Metastatic Liver Carcinoma in the Lung (tissue), 2 donors: ENCODE results near the gene FAM181A.

- PRO-cap, 2 experiments = peak in 1 of 2 experiments; most common plus-strand start chr14:93113535 (in 1)
These were observed 2.2 kb downstream of the ITPK1 start for GRCh38 chr14:93113178-93114247.

DNA sequence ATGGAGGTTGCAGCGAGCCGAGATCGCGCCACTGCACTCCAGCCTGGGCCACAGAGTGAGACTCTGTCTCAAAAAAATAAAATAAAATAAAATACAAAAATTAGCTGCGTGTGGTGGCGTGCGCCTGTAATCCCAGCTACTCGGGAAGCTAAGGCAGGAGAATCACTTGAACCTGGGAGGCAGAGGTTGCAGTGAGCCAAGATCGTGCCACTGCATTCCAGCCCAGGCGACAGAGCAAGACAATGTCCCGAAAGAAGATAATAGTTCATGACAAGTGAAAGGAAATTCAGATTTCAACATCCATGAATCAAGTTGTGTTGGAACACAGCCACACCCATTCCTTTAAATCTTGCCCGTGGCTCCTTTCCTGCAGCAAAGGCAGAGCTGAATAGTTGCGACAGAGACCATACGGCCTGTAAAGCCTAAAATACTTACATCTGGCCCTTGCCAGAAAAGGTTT is 17.6 kb upstream of the ITPK1 start:
- PRO-cap, 2 experiments = no peak in any of the 2 experiments

DNA sequence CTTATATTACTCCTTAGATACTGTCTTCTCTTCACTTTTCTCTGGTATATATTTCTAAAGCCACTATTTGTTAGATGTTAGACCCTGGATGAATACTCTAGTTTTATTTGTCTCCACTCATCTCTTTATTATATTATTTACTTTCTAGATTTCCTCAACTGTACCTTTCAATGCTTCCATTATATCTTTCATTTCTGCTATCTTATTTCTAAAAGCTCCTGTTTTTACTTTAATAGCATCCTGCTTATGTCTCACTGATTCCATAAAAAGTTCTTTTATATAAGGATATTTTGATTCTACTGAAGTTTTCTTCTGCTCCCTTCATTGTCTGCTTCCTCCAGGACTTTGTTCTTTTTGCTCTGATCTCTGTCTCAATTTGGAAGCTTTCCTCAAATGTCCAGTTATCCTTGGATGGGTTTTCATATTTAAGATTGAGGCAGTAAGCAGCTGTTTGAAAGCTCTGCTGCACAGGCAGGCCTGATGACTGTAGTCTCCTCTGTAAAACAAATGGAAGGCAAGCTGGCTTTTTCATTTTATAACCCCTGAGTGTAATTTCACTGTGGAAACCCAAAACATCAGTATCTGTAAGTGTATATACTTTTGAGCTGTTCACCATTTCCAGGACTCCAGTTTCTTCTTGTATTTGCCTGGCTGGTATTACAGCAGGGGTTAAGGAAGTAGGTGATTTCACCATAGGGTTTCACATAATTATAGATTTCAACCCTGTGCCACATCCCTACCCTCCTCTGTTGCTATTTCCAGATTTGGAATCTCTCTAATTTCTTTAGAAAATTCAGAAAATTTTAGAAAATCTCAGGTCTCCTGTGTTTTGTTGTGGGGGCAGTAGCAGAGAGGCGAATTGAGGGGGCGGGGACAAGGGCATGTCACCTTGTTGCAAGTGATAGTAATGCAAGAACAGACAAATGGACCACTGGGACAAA is 44.4 kb downstream of the BTBD7 start:
- PRO-cap, 2 experiments = no peak in any of the 2 experiments

DNA sequence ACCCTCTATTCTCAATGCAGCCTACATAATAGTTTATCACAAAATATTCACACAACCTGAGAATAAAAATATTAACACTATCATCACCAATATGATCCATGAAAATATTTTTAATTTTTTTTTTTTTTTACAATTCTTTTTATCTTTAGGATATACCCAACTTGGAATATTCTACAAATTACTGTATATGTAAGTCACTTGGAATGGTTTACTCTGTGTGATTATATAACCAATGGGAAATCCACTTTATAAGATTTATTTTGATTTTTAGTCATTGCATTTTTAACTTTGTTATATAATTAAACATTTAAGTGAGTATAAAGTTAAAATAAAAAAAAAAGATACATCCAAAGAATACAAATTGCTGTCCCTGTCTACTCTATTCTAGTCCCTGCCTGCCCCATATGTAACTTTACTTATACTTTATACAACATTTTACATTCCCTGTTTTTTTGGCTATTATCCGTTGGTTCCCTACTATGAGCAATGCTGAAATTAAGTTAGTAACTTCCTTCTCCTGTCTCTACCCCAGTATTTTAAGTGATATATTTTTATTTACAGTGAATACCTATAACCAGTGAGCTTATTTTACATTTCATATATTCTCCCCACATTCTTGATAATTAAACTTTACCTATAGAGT is 21.1 kb downstream of the BTBD7 start:
- PRO-cap, 2 experiments = no peak in any of the 2 experiments

DNA sequence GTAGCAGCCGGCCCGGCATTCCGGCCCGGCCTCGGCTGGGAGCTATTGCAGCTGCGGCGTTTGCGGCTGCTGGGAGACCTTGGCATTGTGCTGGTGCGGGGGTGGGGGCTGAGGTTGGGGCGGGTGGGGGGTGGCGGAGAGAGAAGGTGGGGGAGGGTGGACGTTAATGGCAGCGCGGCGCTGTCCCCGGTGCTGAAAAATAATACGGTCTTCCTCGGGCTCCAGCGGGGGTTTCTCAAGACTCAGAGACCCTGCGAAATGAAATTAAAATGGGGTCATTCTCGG is 259 bp downstream of the UNC79 start:
- PRO-cap, 2 experiments = no peak in any of the 2 experiments

DNA sequence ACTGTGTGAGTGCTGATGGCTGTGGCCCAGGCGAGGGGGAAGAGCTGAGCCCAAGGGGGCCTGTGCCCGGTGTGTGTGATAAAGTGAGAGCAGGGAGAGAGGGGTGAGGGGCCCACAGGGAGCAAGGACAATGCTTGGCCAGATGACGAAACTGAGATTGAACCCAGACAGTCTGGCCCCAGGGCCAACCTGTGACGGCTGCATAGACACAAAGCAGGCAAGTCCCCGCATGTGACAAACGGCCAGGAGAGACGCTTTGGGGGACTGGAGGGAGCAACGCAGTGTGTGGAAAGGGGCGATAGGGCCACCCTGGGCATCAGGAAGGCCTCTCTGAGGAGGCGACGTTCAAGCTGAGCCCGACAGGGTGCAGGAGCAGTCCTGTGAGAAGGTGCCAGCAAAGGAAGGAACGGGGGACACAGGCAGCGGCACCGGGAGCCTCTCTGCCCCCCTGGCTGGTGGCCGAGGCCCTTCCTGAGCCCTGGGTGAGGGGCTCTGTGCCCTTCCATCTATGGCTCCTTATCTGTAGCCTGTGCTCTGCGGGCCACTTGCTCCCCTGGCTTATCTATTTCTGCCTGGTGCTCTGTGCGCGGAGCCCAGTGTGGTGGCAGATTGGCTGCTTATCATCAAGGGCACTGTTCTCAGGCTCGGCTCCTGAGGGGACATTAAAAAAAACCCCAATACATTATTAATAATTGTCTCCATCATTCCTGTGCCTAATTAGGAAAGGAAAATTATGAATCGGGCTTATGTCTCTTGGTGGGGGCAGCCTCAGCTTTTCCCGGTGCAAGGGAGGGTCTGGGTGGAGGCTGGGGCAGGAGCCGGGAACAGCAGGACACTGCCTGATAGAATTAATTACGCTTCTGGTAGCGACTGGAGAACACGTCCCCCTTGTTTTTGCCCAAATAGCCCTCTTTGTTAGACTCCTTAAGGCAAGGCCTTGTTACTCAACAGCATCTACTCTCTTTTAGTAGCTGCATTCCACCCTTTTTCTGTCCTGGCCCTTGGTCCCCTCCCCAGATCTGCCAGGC is 39.8 kb downstream of the PRIMA1 start:
- PRO-cap, 2 experiments = no peak in any of the 2 experiments

GRCh38 chr14:93753352-93753668 is 35.0 kb downstream of the PRIMA1 start:
- PRO-cap, 2 experiments = no peak in any of the 2 experiments

DNA sequence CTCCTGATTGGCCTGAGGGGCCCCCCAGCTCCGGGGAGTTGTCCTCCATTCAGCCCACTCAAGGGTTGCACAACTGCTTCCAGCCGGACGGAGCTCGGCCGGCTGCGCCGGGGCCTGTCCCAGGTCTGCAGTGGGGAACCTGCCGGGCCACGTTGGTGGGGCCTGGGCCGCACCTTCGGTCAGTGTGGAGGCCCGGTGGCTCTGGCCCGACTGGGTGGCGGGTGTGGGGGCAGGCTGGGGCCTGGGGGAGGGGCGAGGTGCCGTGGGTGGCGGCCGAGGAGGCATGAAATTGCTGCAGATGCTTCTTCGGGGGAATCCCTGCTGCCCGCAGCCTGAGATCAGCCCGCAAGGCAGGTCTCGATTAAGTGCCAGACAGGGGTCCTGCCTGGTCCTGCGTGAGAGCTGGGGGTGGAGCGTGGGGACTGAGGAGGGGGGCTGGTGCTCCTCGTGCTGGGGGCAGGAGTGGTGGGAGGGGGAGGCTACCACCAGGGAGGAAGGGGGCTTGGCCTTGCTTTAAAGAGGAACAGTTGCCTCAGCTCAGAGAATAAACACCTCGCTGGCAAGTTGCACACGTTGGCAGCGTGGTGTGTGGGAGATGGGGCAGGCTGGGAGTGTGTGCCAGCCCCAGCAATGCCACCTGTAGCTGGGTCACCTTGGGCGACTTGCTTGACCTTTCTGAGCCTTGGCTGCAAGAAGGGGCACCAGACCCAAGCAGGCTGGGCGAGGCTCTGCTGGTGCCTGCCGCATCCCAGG is at the start of gene FAM181A:
Gene FAM181A (plus strand): TSS at position 68 of the 753 bp plus-strand sequence.
- PRO-cap, 2 experiments = peak in 1 of 2 experiments; most common plus-strand start position 122 of the sequence (in 1)

DNA sequence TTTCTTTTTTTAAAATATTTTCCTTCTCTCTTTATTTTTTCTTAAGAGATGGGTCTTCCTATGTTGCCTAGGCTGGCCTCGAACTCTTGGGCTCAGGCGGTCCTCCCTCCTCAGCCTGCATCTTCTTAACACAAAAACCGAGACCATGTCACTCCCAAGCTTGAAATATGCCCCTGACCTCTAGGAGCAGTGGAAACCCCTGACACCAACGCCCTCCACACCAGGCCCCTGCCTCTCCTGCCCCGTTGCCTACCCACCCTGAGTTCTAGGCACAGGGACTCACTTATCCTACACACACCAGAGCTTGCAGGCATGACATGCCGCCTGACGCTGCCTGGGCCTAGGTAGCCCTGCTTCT is 15.3 kb downstream of the OTUB2 start:
- PRO-cap, 2 experiments = no peak in any of the 2 experiments

DNA sequence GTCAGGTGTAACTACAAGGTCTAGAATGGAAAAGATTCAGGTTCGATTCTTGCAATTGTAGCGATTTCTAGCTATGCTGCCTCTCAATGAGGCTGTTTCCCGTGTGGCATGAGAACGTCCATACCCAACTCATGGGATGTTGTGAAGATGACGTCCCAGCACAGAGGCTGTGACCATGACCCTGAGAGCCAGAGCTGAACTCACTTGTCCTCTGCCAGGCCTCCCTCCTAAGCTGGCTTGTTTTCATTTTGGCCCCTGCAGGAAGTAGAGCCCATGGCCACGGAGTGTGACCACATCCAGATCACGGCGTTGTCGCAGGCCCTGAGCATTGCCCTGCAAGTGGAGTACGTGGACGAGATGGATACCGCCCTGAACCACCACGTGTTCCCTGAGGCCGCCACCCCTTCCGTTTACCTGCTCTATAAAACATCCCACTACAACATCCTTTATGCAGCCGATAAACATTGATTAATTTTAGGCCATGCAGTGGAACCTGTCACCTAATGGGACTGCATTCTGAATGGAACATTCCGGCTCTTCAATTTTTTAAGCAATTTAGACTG is 19.4 kb downstream of the OTUB2 start:
- PRO-cap, 2 experiments = no peak in any of the 2 experiments

GRCh38 chr14:94078270-94078712 is 2.7 kb downstream of the DDX24 start:
- PRO-cap, 2 experiments = no peak in any of the 2 experiments

- PRO-cap, 2 experiments = no peak in any of the 2 experiments
These were observed 1.9 kb downstream of the DDX24 start for GRCh38 chr14:94078762-94079768.

GRCh38 chr14:94080077-94081031 is 648 bp downstream of the DDX24 start:
- PRO-cap, 2 experiments = peak in 2 of 2 experiments; most common plus-strand start chr14:94080634 (in 2); most common minus-strand start chr14:94080516 (in 1)

DNA sequence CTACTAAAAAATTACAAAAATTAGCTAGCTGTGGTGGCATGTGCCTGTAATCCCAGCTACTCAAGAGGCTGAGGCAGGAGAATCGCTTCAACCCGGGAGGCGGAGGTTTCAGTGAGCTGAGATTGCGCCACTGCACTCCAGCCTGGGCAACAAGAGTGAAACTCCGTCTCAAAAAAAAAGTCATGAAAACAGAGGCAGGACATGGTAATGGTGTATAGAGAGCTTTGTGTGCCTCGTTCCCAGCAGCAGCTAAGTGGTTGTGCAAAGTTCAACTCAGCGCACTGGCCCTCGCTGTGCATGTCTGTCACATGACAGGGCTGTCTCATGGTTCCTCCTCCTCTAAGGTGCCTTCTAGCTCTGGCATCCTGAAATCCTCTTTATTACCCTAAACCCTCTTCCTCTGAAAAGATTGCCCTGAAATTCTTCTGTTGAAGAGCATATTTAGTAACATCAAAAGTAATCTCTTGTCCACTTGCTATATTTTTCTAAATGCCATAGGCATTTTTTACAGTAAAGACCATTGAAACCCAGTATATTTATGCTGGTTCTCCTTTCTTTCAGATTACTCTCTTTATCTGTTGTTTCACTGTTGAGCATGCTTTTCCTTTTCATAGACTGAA is 15.8 kb downstream of the SERPINA10 start:
- PRO-cap, 2 experiments = peak in 1 of 2 experiments; most common plus-strand start position 350 of the sequence (in 1); most common minus-strand start position 255 of the sequence (in 1)

GRCh38 chr14:94319666-94320919 is 3.0 kb downstream of the SERPINA6 start:
- PRO-cap, 2 experiments = peak in 1 of 2 experiments; most common plus-strand start chr14:94320527 (in 1); most common minus-strand start chr14:94320125 (in 1)

GRCh38 chr14:94384793-94385383 is 3.5 kb downstream of the SERPINA1 start:
- PRO-cap, 2 experiments = no peak in any of the 2 experiments

GRCh38 chr14:94385571-94386599 is 2.5 kb downstream of the SERPINA1 start:
- PRO-cap, 2 experiments = peak in 1 of 2 experiments; most common plus-strand start chr14:94385858 (in 1)

DNA sequence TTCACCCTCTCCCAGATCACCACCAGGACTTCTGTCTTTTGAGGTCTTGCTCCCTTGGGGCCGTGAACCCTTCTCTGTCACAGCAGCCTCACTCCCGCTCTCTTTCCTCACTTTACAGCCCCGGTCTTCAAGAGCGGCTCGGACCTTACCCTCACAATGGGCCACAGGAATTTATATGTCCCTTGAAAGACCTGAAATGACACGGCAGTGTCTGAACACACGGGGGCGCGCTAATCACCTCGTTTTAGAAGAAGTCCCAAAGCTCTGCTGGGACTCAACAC is 29.2 kb downstream of the SERPINA11 start:
- PRO-cap, 2 experiments = peak in 1 of 2 experiments; most common minus-strand start position 158 of the sequence (in 1)

GRCh38 chr14:94582964-94583356 is 1.7 kb downstream of the SERPINA5 start:
- PRO-cap, 2 experiments = peak in 1 of 2 experiments; most common plus-strand start chr14:94583173 (in 1); most common minus-strand start chr14:94583020 (in 1)

DNA sequence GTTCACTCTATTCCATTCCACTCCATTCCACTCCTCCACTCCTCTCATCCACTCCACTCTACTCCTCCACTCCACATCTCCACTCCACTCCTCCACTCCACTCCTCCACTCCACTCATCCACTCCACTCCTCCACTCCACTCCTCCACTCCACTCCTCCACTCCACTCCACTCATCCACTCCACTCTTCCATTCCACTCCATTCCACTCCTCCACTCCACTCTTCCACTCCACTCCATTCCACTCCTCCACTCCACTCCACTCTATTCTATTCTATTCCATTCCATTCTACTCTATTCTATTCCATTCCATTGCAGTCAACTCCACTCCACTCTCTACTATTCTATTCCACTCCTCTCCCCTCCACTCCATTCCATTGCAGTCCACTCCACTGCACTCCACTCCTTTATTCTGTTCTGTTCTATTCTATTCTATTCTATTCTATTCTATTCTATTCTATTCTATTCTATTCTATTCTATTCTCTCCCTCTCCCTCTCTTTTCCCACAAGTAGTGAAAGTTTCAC is 10.0 kb downstream of the SERPINA5 start:
- PRO-cap, 2 experiments = no peak in any of the 2 experiments